Panc1 (cell line): Measurements from ENCODE around the genes SIAH2 and GPR171.

GRCh38 chr3:150729142-150729615, 25.5 kb upstream of the ERICH6 start:
- RRBS, 2 experiments: no CpG with 5 or more reads among the region's 2 CpGs

GRCh38 chr3:150736162-150736992, 26.6 kb downstream of the SIAH2 start:
- RRBS, 2 experiments: no CpG with 5 or more reads among the region's 7 CpGs

DNA sequence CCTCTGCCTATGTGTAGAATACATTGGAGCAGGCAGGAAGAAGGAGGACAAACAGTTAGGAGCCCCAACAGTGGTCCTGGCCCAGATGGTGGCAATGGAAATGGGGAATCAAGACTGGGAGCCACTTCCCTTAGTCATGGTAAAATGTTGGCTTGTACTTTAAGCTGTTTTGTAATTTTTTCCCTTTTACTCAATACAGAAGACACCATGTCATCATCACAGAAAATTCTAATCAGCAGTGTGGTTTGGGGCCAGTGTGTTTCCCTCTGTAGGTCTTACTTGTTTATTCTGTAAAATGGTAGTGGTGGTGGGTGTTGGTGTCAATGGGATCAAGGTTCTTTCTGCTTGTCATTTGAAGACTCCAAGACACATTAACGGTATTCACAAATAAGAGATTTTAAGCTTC, 25.1 kb downstream of the SIAH2 start:
- RRBS, 2 experiments: no CpG with 5 or more reads among the region's 1 CpG

DNA sequence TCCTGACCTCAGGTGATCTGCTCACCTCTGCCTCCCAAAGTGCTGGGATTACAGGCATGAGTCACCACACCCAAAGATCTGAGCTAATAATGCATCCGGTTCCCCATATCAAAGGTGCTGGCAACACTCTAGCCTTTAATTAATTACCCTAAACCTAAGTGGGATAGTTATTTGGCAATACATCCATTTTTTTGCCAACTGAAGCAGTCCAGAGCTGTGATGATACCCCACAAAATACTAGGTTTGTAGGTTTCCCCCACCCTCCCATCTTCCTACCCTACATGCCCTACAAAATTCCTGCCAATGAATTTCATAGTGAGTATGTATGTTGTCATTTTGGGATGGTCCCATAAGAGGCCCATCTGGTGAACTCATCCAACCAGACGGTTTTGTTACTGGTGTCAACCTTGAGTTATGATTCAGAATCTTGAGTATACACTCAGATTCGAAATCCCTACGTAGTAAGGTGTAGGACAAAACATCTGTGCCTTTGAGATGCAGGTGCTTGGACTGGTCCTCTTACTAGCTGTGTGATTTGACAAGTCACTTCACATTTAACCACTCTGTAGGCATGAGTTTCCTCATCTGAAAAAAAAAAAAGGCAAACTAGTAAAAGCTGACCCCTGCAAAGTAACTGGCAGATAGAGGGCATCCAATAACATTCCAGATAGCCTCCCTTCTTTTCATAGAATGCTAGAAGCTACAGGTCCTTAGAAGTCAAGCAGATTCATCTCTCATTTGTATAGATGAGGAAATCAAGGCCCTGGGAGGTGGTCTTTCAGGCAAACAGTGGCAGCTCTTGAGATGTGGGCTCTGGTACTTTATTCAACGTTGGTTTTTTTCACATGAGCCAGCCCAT, 3.6 kb downstream of the SIAH2 start:
- RRBS, 2 experiments: no CpG with 5 or more reads among the region's 5 CpGs

DNA sequence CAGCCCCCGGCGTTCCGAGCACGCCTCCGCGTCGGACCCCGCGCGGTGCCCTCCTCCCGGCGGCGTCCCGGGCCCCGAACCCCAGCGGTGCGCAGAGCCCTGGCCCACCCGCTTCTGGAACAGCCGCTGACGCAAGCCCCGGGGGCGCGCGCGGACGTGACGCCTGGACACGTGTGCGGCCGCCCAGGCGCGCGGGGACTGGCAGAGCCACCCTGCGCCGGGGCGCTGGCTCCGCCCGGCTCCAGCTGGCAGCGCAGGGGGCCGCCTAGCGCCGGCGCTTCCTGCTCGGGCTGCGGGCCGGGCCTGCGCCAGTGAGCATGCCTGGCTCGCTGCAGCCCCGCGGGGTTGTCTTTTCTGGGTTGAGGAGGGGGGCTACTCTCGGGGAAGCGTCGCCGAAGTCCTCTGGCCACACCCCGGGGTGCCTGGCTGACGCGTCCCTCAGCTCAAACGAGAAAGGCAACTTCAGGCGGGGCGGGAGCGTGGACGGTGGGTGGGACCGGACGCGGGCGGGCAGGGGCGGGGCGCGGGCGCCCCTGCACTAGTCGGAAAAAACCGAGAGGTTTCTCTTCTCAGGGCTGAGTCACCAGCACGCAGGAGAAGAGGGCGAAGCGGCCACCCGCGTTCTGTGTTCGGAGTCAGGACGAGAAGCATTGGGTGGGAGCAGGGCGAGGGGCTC, at the start of gene SIAH2:
TSS of gene SIAH2 (minus strand) at position 137 of the 676 bp plus-strand sequence.
- RRBS, 2 experiments: 1 to 4% methylated on average over 45 to 51 of the region's 80 CpGs

GRCh38 chr3:151187809-151188358, 15.1 kb downstream of the GPR171 start:
- RRBS, 2 experiments: no CpG with 5 or more reads among the region's 7 CpGs

DNA sequence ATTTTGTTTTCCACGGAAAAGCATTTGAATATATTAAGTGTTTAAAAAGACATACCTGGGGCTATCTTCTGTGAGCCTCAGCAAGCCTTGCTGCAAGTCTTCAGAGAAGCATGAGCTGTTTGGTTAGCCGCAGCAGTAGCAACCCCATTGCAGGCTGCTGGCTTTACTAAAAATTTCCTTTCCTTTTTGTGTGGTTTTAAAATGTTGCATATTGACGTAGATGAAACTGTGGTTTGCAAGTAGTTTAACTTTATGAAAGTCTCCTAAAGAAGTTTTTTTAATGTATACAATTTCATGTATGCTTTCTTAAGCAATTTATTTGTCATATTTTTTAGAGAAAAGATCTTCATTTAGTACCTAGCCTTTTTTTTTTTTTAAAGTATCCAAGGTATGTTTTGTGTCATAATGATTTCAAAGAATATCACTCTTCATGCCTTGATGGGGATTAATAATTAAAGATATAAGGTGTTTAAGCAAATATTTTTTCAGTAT, at the start of gene GPR171:
TSS of gene GPR171 (minus strand) at position 168 of the 492 bp plus-strand sequence.
- RRBS, 2 experiments: no CpG with 5 or more reads among the region's 3 CpGs

- RRBS, 2 experiments: no CpG with 5 or more reads among the region's 8 CpGs
Measured at GRCh38 chr3:151281772-151282236, 3.5 kb upstream of the P2RY14 start.

DNA sequence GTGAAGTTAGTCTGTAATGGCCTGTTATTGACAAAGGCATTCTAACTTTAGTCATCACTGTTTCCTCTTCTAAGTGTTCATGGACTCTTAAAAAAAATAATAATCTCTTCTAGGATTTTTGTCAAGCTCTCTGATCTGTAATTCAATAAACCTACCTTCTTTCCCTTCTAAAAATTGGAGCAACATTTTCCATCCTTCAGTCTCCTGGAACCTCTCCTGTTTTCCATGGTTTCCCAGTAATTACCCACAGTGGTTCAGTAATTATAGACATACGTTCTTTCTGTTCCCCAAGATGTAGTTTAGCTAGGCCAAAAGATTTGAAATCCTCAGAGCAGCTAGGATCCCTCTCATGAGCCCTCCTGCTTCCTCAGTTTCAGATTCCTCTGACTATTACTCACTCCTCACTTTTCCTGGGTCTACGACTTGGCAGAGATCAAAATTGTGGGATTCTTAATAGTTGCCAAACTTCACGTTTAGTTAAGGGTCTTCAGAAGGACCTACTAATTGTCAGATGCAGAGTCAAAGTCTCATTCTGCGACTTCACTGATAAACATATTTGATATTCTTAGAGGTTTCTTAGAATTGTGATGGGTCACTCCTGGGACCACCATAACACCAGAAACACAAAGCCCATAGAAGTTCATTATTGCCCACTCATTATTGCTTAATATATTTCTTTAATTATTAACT, 76.9 kb upstream of the IGSF10 start:
- RRBS, 2 experiments: no CpG with 5 or more reads among the region's 4 CpGs

GRCh38 chr3:152155694-152156005, 113.1 kb upstream of the MBNL1 start:
- RRBS, 2 experiments: no CpG with 5 or more reads among the region's 2 CpGs

DNA sequence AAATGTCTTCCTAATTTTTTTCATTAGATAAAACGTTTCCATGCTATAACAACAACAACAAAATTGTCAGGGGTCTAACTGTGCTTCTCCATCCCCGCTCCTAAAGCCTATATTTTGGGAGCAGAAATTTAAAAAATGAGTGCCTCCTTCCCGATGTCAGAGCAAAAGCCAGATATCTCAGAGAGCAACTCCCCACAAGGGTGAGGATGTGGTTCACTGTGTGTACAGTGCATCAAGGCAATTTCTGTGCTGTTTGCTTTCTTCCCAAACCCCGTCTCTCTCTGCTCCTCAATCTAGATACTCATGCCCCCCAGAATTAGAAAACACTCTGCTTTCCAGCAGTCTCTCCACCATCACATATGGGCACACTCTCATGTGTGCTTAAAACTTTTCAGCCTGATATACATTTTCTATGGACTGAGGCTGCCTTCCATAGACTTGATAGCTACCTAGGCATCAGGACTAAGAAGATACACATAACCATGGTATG, 76.7 kb upstream of the MBNL1 start:
- RRBS, 2 experiments: no CpG with 5 or more reads among the region's 4 CpGs

DNA sequence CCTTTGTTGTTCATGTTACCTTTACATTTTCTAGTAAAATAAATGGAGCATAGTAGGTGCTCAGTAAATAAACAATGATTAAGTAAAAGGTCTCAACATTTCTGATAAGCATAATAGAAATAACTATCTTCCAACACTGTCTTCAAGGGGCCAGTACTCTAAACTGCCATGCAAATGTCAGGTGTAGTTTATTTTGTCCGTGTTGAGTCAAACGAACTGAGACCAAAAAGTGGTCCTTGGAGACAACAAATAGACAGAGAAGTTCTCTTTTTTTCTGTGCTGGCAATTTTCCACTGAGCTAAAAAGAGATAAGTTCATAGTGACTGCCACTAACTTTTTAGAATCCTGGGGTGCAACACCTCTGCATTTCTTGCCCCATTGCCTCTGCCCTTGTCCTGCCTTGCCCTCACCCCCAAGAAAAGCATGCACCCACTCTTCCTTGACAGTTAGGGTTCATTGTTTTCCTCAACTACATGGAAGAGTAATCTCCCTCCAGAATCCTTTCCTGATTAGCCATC, 14.7 kb upstream of the MBNL1 start:
- RRBS, 2 experiments: no CpG with 5 or more reads among the region's 2 CpGs

DNA sequence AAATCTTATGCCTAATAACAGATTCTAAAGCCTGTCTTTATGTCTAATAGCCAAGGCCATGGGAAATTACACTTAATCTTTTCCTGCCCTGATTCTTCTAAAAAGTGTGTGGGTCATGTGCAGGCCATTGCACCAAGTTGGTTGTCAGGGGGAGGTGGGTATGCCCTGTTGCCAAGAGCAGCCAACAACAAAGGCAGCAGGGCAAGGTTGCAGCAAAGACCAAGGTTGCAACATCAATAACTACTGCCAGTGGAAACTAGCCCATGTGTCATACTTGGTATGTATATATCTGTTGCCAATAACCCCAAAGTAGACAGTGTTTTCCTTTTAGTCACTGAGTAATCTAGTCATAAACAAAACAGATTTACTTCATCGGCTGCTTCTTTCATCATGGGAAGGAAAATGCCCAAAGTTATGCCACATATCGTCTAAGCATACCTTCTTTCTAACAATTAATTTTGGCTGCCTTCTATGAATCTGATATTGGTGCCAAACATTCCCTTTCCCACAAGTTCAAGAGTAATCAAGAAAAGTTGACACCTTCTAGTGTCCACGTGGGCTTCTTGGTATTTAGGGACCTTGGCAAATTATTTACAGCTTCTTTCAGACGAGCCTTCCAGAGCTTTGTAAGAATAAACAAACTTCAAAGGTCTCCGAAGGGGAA, 10.2 kb upstream of the MBNL1 start:
- RRBS, 2 experiments: no CpG with 5 or more reads among the region's 5 CpGs

GRCh38 chr3:152268283-152268486, 544 bp upstream of the MBNL1 start:
- RRBS, 2 experiments: no CpG with 5 or more reads among the region's 5 CpGs

GRCh38 chr3:152295294-152296632, 27.0 kb downstream of the MBNL1 start:
- RRBS, 2 experiments: no CpG with 5 or more reads among the region's 7 CpGs

GRCh38 chr3:152305503-152306823, 37.2 kb downstream of the MBNL1 start:
- RRBS, 2 experiments: no CpG with 5 or more reads among the region's 5 CpGs

- RRBS, 2 experiments: no CpG with 5 or more reads among the region's 14 CpGs
Measured at GRCh38 chr3:152372505-152373620, 104.1 kb downstream of the MBNL1 start.

- RRBS, 2 experiments: no CpG with 5 or more reads among the region's 7 CpGs
Measured at GRCh38 chr3:152428230-152428977, 159.7 kb downstream of the MBNL1 start.

- RRBS, 2 experiments: no CpG with 5 or more reads among the region's 3 CpGs
Measured at GRCh38 chr3:152939515-152939861, 104.6 kb downstream of the P2RY1 start.

DNA sequence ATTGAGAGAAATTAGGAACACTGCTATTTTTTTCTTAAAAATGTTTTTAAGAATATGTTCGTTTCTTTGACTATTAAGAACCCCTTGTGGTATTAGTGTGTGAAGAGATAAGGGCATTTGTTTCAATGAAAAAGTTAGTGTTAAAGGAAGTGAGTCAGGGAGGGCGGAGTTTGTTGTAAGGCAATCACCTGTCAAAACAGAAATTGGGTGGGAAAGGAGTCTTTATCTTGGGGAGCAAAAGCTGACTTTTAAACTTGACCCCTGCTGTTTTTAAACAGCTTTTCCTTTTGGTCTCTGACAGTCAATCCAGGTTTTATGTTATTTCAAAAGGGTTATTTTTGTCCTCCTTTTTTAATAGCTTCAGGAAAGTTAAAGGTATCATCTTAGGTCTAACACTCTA, 4.2 kb downstream of the RAP2B start:
- RRBS, 2 experiments: no CpG with 5 or more reads among the region's 2 CpGs